GM19239 (cell line): Measurements from ENCODE around the gene SFRP4.

GRCh38 chr7:34814077-34814573, 156.1 kb downstream of the NPSR1 start:
- RRBS, result no CpG with 5 or more reads among the region's 7 CpGs

DNA sequence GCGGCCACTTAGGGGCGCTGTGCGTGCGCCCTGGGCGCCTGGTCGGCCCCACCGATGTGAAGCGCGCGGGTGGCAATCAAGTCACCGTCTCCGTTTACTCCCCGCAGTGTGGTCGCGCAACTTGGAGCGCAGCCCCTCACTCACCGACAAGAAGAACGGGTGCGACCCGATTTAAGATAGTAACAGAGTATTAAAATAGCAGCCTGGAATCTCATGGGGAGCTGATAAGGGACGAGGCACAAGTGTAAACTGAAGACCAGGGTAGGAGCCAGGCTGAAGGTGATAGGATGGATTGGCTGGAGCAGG, 696 bp upstream of the DPY19L1 start:
- RRBS, result no CpG with 5 or more reads among the region's 21 CpGs

- RRBS, result no CpG with 5 or more reads among the region's 2 CpGs
Measured at GRCh38 chr7:35727597-35728165, 32.7 kb upstream of the HERPUD2 start.

DNA sequence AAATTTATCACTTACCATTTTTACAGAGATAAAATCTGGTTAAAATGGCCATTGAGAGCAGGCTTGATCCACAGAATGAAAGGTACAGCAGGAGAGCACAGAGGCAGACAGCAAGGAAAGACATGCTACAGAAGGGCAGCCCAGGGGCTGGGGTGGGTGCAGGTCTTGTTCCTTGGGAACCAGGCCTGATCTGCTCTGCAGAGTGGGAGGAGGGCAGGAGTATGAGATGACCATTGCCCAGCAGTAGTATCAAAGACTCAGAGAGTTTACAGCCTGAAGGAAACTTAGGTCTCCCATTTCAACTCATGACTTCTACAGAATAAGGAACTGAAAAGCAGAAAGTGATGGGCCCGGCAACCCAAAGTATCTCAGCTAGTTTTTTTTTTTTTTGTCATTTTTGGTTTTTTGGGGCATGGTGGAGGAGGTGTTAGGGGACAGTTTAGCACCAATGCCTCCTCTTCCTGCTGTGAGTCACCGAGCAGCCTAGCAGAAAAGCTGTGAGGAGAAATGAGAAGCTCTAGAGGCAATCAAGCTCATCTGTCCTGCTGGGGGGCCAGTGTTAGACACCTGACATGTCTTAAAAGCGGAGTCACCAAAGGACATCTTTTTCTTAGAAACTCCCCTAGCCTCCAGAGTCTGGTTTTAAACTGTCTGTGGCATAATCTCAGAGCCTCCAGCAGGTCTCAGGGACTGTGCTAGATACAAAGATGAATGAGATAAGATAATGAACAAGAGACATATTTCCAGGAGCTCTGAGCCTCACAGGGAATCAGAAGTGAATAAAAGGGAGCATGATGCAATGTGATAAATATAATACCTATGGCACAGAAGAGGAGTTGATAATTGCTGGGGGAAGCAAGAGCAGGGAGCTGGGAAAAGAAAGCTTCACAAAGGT, 34.3 kb upstream of the HERPUD2 start:
- RRBS, result no CpG with 5 or more reads among the region's 3 CpGs

DNA sequence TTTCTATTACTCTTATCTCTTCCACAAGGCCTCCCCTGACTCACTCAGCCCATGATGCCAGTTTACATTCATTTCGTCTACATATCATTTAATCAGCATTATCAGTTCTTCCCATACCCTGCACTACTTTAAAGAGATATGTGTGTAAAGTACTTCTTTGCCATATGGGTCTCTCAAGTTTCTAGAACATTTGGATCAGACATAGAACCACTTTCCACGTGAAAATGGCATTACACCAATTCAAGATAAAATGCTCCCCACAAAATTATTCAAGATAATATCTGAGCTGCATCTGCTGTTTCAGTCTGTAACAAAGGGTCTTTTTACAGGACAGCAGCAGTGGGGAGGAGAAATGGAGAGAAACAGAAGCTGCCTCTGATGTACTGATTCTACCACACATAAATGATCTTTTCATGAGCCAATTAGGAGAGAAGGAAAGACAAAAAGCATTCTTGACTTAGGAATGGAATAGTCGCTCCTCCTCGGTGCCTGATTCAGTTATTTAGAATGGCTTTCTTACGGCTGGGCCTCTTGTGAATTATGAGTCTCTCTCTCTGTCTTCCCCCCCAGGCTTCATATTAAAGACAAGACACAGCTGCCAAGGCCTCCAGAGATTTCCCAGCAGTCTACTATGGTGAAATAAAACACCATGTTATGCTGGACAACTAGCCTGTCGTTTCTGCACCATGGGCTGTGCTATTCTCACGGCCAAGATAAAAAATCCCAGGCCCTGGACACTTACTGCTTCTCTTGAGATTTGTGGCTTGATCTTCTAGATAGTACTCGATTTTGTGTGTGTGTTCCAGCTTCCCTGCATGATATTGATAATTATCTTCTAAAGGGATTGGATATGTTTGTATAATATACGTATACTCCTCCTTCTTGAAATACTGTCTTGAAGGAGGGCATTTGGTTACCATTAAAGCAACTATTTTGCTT, 46.7 kb upstream of the SEPTIN7 start:
- RRBS, result no CpG with 5 or more reads among the region's 9 CpGs

- RRBS, result no CpG with 5 or more reads among the region's 4 CpGs
Measured at GRCh38 chr7:36036499-36037037, 116.5 kb upstream of the EEPD1 start.

- RRBS, result no CpG with 5 or more reads among the region's 14 CpGs
Measured at GRCh38 chr7:36092031-36092782, 60.8 kb upstream of the EEPD1 start.

DNA sequence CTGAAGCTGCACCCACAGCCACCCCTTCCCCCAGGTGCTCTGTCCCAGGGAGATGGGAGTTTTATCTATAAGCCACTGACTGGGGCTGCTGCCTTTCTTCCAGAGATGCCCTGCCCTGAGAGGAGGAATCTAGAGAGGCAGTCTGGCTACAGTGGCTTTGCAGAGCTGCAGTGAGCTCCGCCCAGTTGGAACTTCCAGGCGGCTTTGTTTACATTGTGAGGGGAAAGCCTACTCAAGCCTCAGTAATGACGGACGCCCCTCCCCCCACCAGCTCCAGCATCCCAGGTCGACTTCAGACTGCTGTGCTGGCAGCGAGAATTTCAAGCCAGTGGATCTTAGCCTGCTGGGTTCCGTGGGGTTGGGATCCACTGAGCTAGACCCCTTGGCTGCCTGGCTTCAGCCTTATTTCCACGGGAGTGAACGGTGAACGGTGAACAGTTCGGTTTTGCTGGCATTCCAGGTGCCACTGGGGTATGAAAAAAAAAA, 105.4 kb downstream of the EEPD1 start:
- RRBS, result no CpG with 5 or more reads among the region's 11 CpGs

DNA sequence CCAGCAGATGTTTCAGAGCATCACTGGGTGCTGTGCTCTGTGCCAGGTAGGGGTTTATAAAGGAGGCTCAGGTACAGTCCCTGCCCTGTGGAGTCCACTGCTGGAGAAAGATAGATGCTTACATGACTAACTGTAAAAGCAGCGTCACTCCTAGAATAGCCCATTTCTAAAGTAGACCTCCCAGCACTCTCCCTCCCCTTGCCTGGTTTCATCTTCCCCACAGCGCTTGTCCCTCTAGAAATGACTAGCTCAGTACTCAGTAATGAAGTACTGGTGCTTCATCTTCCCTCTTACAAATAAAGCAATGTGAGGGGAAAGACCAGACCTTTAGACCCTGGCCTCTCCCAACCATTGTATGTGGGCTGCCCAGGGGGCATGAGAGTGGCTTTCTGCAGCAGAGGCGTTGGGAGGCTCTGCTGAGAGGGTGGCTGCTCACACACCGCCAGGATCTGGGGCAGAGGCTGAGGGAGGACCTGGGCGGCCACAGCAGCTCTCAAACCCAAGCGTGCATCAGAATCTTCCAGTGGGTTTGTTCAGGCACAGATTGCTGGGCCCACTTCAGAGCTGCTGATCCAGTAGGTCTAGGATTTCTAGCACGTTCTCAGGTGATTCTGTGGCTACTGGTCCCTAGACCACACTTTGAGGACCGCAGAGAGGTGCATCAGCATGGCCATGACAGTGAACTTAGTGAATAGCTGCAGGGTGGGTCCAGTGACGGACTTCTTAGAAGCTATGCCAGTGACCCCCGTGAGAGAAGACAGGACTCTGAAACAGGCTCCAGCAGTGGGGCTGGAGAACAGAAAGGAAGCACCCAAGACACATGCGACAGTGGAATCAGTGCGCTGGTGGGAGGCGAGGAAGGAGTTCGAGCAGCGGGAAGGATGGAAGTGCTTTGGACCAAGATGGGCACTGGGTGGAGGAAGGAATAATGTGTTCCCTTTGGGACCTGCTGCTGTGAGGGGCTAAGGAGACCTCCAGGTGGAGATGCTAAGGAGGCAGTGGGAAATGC, 87.5 kb downstream of the MATCAP2 start:
- RRBS, result no CpG with 5 or more reads among the region's 15 CpGs

DNA sequence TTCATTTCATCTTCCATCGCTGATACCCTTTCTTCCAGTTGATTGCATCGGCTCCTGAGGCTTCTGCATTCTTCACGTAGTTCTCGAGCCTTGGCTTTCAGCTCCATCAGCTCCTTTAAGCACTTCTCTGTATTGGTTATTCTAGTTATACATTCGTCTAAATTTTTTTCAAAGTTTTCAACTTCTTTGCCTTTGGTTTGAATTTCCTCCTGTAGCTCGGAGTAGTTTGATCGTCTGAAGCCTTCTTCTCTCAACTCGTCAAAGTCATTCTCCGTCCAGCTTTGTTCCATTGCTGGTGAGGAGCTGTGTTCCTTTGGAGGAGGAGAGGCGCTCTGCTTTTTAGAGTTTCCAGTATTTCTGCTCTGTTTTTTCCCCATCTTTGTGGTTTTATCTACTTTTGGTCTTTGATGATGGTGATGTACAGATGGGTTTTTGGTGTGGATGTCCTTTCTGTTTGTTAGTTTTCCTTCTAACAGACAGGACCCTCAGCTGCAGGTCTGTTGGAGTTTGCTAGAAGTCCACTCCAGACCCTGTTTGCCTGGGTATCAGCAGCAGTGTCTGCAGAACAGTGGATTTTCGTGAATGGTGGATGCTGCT, 166.5 kb downstream of the AOAH start:
- RRBS, result no CpG with 5 or more reads among the region's 11 CpGs

GRCh38 chr7:37201485-37202057, 247.1 kb downstream of the ELMO1 start:
- RRBS, result no CpG with 5 or more reads among the region's 5 CpGs

GRCh38 chr7:37311354-37312028, 137.2 kb downstream of the ELMO1 start:
- RRBS, result no CpG with 5 or more reads among the region's 7 CpGs

GRCh38 chr7:37353465-37354343, 95.0 kb downstream of the ELMO1 start:
- RRBS, result no CpG with 5 or more reads among the region's 18 CpGs

GRCh38 chr7:37354344-37355155, 94.1 kb downstream of the ELMO1 start:
- RRBS, result no CpG with 5 or more reads among the region's 13 CpGs

- RRBS, result no CpG with 5 or more reads among the region's 7 CpGs
Measured at GRCh38 chr7:37390051-37390389, 58.6 kb downstream of the ELMO1 start.

DNA sequence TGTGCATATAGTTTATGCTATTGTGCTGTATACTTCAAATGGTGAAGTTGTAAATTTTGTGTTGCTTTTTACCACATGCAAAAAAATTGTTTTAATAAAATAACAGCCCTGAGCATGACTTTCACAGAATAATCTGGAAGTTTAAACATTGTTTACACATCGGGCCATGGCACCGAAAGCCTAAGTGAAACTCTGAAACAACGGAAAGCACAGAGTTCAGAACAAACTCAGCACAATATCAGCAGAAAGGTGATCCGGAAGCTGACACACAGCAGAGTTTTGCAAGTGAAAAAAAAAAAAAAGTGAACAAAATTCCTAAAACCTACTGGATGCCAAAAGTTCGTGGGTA, 39.8 kb downstream of the ELMO1 start:
- RRBS, result no CpG with 5 or more reads among the region's 5 CpGs

DNA sequence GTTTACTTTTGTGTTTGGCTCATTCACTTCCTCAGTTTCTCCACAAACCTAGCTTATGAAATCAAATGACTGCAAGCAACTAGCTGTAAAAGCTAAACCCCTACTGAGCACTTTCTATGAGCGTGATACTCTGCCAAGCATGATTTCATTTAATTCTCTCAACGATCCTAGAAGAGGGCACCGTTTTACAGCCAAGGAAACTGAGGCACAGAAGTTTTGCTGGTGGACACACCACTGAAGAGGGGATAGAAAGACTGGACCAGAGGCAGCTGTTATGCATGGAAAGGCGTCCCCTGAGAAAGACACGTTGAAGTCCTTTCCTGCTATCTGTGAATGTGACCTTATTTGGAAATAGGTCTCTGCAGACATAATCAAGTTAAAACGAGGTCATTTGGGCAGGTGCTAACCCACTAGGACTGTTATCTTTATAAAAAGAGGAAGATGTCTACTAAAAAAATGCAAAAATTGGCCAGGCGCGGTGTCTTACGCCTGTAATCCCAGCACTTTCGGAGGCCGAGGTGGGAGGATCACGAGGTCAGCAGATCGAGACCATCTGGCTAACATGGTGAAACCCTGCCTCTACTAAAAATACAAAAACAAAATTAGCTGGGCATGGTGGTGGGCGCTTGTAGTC, 31.6 kb downstream of the ELMO1 start:
- RRBS, result no CpG with 5 or more reads among the region's 14 CpGs

- RRBS, result no CpG with 5 or more reads among the region's 2 CpGs
Measured at GRCh38 chr7:37535732-37536439, 87.2 kb upstream of the ELMO1 start.

DNA sequence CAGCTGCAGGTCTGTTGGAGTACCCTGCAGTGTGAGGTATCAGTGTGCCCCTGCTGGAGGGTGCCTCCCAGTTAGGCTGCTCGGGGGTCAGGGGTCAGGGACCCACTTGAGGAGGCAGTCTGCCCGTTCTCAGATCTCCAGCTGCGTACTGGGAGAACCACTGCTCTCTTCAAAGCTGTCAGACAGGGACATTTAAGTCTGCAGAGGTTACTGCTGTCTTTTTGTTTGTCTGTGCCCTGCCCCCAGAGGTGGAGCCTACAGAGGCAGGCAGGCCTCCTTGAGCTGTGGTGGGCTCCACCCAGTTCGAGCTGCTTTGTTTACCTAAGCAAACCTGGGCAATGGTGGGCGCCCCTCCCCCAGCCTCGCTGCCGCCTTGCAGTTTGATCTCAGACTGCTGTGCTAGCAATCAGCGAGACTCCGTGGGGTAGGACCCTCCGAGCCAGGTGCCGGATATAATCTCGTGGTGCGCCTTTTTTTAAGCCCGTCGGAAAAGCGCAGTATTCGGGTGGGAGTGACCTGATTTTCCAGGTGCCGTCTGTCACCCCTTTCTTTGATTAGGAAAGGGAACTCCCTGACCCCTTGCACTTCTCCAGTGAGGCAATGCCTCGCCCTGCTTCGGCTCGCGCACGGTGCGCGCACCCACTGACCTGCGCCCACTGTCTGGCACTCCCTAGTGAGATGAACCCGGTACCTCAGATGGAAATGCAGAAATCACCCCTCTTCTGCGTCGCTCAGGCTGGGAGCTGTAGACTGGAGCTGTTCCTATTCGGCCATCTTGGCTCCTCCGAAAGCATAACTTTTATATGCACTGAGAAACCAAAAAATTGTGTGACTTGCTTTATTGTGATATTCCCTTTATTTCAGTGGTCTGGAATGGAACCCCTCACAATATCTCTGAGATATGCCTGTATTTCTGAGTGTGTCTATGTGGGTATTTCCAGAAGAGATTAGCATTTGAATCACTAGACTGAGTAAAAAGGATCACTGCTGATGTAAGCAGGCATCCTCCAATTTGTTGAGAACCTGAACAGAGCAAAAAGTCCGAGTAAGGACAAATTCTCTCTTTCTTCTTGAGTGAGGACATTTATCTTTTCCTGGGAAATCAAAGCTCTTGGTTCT, 65.9 kb upstream of the GPR141 start:
- RRBS, result no CpG with 5 or more reads among the region's 32 CpGs

DNA sequence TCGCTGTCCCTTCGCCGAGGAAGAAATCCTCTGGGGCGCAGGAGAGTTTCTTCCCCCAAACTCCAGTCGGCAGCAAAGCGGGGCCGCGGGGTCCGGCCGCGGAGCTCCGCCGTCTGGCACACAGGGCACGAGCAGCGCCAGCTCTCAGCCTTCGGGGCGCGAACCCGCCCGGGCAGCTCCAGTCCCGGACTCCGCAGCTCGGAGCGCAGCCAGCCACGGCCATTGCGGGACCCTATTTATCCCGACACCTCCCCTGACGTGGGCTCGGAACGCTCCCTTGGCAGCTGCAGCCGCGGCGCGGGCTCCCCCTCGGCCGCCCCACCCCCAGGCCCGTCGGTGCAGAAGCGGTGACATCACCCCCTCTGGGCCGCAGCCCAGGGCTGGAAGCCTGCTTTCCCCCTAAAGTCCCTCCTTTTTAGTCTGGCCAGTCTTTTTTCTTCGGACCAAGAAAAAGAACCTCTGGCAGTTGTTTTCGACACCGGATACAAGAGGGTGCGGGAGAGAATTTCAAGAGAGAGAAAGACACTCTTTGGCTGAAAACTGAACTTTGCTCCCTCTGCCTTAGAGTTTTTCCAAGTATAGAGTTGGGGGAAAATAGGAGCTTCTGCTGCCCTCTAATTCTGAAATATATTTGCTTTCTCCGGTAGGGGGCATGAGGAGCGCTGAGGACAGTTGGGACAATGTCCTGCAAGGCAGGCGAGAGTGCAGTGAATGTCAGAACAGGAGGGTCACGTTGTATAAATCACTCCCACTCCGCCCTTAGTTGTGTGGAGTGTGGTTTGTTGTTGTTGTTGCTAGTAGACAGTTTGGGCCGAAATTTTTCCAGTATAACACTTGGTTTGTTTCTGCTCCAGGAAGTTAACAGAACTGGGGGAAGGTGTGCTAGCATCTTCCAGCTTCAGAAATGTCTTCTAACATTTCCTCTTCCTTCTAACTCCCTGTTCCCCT, at the start of gene SFRP4:
Gene SFRP4, minus strand, starts transcription at position 211 of the 948 bp plus-strand sequence.
- RRBS, result no CpG with 5 or more reads among the region's 50 CpGs